GM23248 (cell line): Measurements from ENCODE around the genes MXD3, FAM193B, N4BP3, RUFY1, CANX, LTC4S and SQSTM1.

DNA sequence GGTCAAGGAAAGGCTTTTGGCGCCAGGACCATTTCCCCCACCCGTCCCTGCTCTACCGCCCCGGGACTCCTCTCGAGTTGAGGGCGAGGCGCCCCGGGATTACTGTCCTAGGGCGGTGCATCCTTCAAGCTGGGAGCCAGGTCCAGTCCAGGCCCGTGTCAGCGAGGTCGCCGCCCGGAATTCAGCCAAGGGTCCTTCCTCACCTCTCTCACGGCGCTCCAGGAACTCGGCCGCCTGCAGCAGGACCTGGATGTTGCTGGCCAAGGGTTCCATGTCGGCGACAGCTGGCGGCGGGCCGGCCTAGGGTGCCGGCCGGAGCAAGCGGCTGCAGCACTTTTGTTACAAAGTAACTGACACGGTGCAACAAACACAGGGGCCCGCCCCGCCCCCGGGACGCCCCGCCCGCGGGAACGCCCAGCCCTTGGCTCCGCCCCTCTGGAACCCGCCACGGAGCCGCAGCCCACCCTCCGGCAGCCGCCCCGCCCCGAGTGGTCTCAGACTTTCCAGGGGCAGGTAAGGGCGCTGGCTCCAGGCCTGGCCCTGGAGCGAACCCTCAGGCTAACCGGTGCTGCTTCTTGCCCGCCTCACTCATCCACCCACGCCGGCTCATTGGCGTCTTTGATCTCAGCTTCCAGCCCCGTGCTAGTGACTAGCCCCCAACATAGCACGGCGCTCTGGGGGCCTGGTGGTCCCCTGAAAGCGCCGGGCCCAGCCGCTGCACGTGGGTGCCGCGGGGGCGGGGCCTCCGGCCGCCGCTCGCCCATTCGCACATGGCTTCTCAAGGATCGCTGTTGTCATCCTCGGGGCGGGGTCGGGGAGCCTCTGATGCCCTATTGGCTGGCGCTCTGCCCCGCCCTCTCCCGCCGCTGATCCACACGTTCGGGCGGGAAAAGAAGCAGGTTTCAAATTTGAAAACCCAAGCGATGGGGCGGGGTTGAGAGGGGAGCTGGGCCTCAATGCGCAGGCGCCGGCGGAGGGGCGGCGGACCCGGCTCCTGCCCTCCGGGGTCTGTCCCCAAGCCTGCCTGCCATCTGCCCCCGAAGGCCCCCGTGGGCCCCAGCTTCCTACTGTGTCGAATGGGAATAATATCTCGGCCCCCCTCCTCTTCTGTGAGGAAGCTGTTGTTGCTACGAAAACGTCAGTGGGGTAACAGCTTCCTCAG is at the start of gene MXD3:
MXD3 (minus strand) TSS at position 341 of the 1,162 bp plus-strand sequence.
- RAMPAGE, long total RNA, result start-site peak on the minus strand centred at position 366 of the sequence, 50 bp wide, 25 and 24 reads in 2 replicates

DNA sequence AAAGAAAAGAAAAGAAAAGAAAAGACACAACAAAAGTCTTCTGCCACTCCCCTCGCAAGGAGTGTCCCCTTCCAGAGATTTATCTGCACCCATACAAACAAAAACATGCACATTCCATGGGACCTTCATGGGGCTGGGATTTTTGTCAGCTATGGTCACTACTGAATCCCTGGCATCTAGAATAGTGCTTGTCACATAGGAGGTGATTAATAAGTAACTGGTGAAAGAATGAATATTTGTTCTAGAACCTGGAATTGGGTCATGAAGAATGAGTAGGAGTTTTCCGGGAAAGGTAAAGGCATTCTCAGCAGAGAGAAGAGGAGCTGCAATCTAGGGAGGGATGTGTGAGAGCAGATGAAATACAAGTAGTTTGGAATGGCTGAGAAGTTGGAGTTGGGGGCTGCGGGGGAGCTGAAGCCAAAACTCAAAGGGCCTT is 2.8 kb upstream of the LMAN2 start:
- RAMPAGE, long total RNA, result no peak

DNA sequence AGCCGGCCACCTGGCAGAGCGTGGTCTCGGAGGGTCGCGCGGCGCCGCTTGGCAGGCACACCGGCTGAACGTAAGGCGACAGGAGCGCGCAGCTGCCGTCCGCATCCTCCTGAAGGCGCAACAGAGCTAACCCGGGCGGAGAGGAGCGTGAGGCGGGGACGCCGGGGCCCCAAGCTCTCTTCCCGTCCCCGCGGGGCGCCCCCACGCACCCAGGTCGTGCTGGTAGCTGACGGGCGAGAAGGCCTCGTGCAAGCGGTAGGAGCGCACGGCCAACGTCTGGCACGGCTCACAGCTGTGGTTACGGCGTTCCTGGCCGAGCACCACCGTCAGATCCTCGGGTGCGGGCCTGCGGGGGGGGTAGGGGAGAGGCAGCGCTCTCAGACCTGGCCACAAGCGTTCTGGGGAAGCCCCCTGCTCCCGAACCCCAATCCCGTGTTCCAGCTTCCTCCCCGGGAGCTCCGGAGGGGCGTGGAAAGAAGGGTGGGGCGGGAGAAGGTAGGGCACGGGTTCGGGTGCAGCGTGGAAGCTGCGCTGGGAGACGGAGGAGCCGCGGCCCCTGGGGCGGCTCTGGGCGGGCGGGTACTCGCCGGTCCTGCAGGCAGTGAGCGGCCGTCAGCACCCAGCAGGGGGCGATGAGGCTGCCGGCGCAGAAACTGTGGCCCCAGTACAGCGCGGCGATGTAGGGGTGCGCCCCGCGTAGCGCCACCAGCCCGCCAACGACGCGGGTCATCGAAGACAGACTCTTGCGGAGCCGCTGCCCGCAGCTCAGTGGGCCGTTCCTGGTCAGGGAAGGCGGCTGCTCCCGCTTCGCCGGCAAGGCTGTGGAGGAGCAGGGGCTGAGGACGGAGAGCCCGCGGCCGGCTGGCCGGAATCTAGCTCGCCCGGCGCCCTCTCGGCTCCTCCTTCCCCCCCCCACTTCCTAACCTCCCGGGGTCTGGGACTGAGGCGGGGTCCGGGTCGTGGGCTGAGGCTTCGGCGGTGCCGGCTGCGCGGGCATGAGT is 3.1 kb upstream of the PFN3 start:
- RAMPAGE, long total RNA, result no peak

DNA sequence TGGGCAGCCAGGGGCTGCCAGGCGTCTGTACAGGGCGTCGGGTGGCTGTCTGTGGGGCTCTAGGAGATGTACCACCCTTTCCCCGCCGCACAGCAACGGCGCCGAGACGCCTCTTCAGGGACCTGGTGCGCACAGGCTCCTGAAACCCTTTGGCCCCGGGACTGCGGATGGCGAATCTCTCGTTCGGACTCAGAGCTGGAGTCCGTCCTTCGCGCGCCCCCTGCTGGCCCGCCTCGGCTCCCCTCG is 7.7 kb downstream of the PRR7 start:
- RAMPAGE, long total RNA, result no peak

- RAMPAGE, long total RNA, result no peak
These were observed 10.1 kb downstream of the PRR7 start for GRCh38 chr5:177456796-177457046.

- RAMPAGE, long total RNA, result no peak
These were observed at the start of gene FAM193B for GRCh38 chr5:177553788-177554886. FAM193B (minus strand) TSS chr5:177554563.

GRCh38 chr5:178112968-178113968 is at the start of gene N4BP3:
N4BP3 (plus strand) TSS chr5:178113532.
- RAMPAGE, long total RNA, result no peak

GRCh38 chr5:178124070-178125034 is 6.5 kb upstream of the RMND5B start:
- RAMPAGE, long total RNA, result no peak

GRCh38 chr5:178212153-178212779 is 7.9 kb downstream of the HNRNPAB start:
- RAMPAGE, long total RNA, result no peak

DNA sequence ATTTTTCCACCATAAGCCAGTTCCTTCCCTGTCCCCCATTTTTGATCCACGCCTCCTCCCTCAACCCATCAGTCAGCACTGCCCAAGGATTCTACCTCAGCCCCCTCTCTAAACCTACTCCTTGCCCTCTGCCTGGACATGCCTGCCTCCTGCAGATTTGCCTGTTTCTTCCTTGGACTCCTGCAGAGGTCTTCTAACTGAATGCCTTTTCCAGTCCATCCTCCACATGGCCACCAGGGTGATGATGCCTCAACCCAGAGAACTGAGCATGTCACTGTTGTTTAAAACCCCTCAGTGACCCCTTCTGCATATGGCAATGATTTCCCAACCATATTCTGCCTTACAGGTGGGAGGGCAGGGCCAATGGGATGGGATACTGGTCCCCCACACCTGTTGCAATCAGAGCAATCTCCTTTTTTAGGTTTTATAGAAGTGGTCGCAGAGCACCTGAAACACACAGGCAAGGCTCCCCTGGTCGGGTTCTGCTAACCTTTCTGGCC is 9.4 kb downstream of the PHYKPL start:
- RAMPAGE, long total RNA, result no peak

GRCh38 chr5:178234907-178235393 is 2.3 kb upstream of the PHYKPL start:
- RAMPAGE, long total RNA, result no peak

GRCh38 chr5:179356486-179356796 is 11.2 kb upstream of the ADAMTS2 start:
- RAMPAGE, long total RNA, result no peak

GRCh38 chr5:179550071-179550706 is at the start of gene RUFY1:
RUFY1 (plus strand) TSS chr5:179550554.
- RAMPAGE, long total RNA, result no peak

- RAMPAGE, long total RNA, result no peak
These were observed 8.7 kb downstream of the HNRNPH1 start for GRCh38 chr5:179614742-179615277.

DNA sequence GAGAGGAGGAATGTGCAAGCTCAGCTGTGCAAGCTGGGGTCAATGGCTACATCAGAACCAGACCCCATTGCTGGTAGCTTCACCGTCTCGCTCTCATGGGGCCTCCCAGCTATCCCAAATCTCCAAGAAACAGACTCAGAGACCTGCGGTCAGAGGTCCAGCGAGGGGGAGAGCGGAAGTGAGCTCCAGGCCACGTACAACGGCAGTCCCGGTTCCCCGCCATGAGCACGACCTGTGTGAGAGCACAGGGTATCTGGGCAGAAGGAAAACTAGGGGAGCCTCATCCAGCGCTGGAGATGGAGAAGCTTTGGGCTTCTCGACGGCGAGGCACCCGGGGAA is 23.3 kb downstream of the CBY3 start:
- RAMPAGE, long total RNA, result no peak

GRCh38 chr5:179698835-179699496 is at the start of gene CANX:
CANX (plus strand) TSS chr5:179698967.
- RAMPAGE, long total RNA, result start-site peak on the plus strand at chr5:179698944-179699056, 3,838 and 2,165 reads in 2 replicates

DNA sequence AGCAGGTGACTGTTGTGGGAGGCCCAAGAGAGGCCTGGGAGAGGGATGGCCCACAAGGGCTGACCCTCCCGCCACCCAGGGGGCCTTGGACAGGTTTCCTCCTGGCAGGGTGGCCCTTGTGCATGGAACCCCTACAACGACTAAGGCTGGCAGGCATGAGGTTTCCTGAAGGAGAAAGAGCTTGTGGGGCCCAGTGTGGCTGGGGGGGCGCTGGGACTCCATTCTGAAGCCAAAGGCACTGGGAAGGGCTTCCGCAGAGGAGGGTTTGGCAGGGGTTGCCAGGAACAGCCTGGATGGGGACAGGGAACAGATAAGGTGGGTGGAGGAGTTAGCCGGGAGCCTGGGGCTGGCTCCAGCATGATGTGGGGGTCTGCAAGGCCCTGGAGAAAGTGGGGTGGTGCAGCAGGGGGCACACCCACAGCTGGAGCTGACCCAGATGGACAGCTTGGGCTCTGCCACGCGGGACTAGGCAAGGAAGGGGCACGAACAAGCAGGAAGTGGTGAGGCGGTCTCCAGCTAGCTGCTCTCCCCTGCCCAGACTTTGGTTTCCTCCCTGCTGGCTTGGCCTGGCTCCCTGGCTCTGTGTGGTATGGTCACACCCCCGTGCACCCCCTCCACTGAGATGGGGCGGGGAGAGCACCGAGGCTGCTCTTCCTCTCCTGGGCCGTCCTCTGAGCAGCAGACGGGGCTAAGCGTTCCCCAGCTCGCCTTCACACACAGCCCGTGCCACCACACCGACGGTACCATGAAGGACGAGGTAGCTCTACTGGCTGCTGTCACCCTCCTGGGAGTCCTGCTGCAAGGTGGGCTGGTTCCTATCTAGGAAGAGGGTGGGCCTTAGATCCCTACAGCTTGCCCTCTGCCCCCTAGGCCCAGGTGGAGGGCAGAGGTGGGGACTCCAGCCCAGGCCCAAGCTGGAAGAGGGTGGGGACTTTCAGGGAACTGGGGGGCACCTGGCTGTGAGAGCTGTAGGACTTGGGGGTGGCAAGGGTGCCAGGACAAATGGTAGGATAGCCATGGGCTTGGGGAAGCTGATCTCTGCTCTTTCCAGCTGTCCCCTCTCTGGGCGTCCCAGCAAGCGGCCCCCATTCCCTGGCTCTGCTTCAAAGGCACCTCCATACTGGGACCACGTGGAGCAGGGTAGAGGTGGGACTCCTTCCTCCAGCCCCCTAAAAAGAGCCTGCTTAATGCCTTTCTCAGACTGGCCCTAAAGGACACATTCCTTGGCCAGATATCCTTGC is at the start of gene LTC4S:
LTC4S (plus strand) TSS at position 651 of the 1,241 bp plus-strand sequence.
- RAMPAGE, long total RNA, result no peak

- RAMPAGE, long total RNA, result no peak
These were observed 3.8 kb upstream of the SQSTM1 start for GRCh38 chr5:179816537-179817711.

DNA sequence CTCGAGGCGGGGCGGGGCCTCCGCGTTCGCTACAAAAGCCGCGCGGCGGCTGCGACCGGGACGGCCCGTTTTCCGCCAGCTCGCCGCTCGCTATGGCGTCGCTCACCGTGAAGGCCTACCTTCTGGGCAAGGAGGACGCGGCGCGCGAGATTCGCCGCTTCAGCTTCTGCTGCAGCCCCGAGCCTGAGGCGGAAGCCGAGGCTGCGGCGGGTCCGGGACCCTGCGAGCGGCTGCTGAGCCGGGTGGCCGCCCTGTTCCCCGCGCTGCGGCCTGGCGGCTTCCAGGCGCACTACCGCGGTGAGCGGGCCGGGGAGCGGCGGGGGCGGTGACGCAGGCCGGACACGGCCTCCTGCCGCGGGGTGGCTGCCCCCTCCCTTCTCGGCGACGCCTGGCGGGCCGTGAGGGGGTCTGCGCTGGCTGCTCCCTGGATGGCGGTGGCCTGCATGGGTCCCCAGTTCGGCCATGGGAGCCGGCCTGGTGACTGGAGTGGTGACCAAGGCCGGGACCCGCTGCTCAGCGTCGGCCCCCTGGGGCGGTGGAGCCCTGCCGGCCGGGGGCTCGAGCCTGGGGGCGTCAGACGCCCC is at the start of gene SQSTM1:
SQSTM1 (plus strand) TSS at position 61 of the 584 bp plus-strand sequence.
- RAMPAGE, long total RNA, result start-site peak on the plus strand centred at position 60 of the sequence, 7 bp wide, 200 and 282 reads in 2 replicates

DNA sequence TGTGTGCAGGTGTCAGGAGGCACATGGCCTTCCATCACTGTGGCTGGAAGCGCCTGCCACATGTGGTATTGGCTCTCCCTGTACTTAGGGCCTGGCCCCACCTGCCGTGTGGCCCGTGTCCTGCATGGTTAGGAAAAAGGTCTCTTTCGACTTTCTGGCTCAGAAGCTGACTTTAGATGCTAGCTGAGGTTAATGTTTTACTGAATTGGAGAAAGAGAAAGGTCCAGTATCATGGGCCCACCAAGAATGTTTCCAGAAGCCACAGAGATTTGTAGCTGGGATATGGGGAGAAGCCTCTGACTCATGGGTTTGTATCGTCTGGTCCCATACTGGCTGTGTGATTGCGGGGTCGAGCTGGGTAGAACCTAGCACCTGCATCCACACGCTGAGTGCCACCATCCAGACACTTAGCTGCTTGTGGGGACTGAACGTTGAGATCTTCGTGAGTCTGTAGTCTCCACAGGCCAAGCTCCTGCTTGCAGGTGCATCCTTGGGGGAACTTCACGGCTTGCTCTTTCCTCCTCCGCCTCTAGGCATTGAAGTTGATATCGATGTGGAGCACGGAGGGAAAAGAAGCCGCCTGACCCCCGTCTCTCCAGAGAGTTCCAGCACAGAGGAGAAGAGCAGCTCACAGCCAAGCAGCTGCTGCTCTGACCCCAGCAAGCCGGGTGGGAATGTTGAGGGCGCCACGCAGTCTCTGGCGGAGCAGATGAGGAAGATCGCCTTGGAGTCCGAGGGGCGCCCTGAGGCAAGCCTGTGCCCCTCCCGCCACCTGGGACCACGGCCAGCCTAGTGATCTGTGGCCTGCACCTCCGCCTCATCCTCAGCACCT is 12.0 kb downstream of the SQSTM1 start:
- RAMPAGE, long total RNA, result no peak